PC-3 (cell line): ENCODE measurements around a stretch of chr3.

- RAMPAGE, long total RNA = no peak
Measured at GRCh38 chr3:14404623-14404990, 2.2 kb downstream of the SLC6A6 start.

- RAMPAGE, long total RNA = no peak
Measured at GRCh38 chr3:14413486-14414055, 11.2 kb downstream of the SLC6A6 start.

- RAMPAGE, long total RNA = no peak
Measured at GRCh38 chr3:14436562-14437244, 34.3 kb downstream of the SLC6A6 start.

DNA sequence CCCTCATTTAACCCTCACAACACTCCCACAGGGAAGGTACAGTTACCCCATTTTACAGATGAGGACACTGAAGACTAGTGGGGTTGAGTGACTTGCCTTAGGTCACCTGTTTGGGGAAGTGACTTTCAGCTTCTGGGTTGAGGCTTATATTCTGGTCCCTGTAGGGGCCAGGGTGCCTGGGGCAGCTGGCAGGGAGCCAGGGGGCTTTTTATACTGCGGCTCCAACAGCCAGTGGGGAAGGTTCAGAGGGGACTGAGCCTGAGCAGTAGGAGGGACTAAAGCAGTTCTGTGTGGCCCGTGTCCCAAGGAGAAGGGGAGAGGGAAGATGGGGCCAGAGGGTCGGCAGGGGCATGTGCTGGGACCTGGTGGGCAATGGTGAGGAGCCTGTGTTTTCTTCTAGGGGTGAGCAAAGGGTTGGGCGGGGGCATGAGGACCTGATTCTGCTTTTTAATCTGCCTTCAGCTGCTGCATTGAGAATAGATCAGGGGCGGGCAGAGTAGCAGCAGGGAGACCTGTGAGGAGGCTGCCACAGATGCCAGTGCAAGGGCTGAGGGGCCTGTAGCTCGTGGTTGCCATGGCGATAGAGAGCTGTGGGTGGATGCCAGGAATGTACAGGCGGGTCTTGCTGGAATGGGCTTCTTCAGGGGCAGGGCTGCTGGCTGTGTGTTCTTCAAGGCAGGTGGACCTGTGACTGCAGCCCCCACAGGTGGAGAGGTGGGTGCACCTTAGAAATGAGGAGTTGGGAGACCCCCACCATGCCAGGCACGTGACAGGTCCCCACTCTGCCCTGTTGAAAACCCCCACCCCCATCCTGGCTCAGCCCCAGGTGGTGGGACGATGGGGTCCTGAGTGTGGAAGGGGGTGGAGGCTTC, 38.0 kb downstream of the SLC6A6 start:
- RAMPAGE, long total RNA = no peak

DNA sequence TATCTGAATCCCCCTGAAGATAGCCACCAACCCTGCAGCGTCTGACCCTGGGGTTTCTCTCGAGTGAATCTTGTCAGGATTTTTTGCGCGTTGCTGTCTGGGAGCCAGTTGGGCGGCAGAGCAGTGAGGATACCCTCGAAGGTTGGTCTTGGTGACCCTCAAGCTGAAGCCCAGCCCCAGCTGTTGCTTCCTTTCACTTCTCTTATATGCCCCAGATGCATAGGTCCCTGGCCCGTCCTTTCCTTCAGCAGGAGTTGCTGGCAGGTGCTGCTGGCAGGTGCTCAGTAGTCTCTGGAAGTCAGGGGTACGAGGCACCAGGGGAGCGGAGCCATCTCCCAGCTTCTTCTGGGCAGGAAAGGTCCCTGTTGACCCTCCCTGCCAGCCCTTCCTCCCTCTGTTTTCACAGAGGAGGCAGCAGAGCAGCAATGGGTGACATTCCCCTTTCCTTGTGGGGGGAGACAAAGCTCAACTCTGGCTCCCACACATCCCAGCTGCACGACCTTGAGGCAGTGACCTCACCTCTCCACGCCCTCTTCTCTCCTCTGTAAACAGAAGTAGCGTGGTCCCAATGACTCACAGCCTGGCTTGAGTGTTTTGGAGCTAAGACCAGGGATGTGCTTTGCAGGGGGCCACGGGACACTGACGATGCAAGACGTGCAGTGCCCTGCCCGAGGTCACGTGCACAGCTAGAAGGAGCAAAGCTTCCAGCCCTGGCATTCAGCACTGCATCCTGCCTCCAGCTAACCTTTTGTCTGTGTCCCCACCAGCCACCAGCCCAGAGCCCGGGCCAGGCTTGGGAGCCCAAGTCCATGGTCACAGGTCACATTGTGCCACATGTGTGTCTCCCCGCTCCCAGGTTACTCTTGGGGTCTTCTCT, 49.6 kb downstream of the SLC6A6 start:
- RAMPAGE, long total RNA = no peak

DNA sequence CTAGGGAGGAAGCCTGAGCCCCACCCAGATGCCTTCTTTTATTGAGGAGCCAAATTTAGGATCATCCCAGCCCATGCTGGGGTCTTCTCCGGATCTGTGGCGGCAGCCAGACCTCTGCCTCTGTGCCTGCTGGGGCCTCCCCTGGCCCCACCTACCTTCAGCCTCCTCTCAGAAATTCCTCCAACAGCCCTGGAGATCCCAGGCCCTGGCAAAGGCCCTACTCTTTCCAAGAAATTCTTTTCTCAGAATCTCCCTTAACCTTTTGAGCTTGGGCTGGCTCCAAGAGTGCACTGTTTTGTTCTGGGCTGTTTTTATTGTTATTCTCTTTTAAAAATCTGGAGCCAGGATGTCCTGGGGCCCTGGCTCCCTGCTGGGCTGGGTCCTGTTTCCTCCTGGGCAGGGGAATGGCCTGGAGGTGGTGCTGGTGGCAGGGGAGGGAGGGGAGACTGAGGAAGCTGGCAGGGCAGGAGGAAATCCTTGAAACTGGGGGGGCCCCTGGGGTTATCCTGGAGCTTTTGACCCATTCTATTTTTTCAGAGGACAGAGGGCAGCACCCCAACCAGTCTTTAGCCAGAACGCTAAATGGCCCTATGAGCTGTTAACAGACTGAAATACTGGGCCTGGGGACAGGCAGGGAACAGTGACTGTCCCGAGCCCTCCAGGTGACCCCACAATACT, 57.7 kb downstream of the GRIP2 start:
- RAMPAGE, long total RNA = no peak

DNA sequence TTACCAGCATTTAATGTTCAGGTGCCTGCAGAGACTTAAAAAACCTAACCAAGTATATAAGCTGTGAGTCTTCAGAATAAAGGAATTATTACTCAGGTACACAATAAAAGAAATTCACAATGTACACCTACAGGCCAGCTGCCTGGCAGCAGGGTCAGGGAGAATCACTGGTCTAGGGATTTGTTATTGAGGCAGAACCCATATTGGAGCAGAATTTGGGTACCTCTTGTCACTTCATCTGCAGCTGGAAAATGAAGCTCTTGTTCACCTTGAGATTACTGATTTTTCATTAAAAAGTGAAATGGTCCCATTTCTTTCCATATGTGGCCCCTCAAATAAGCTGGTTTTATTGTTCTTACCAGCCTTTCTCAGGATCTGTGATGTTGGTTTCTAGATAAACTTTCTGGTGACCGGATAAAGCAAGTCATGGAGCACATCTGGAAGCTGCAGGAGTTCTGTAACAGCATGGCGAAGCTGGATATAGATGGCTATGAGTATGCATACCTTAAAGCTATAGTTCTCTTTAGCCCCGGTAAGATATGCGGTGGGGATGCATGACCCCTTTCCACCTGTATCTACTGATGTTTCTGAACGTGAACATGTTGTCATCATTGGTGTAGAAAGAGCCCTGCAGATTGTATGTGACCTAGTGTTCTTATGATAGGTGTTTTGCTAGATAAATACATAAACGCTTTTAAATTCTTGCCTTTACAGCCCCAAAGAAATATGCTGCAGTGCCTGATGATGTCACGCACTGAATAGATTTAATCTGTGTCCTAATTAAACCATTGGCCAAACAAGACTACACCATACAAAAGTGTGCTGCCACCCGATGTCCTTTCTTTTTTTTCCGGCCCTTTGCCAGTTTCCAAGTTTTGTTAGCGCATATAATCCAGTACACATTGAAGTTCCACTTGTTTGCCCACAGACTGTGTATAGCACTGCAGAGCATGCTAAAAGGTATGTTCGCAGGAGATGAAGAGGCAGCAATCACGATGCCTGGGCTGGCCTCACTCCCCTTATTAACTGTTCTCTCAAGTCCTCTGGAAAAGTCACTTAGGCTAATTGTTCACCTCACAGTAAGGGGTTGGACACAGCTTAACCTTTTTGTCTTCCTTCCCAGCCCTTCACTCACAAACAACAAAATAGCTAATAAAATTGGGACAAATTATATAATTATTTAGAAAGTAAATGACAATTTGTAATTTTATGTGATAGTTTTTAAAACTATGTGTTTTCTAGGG, 27.1 kb downstream of the MRPS25 start:
- RAMPAGE, long total RNA = no peak

- RAMPAGE, long total RNA = no peak
Measured at GRCh38 chr3:15077009-15077309, 11.8 kb upstream of the MRPS25 start.

DNA sequence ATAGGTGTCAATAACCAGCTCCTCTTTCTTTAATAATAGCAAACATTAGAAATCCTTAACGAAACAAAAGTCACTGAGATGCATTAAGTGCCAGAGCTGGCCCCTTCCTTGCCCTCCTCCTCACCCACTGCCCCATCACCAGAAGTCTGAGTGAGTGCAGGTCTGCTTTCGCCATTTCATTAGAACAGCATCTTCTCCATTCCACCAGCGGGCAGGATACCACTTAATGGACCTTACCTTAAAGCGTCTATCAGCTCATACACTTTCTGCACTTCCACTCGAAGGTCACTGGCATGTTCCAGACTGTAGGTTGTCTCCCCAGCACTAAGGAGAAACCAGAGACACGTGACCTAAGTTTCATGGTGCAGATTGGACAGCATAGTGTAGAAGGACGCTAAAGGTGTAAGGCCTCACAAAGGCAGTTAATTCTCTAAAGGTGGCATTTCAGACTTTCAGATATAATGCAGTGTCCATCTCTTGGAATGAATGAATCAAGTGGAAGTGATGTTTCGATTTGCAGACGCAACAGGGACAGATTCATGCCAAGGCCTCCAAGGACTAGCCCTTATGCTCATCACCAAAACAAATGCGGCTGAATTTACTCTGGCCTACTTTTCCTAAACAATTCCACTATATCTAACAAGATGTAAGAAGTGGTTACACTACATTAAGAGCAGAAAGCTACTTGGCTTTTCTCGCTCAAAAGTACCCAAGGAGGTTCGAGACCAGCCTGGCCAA, 12.9 kb upstream of the MRPS25 start:
- RAMPAGE, long total RNA = no peak

DNA sequence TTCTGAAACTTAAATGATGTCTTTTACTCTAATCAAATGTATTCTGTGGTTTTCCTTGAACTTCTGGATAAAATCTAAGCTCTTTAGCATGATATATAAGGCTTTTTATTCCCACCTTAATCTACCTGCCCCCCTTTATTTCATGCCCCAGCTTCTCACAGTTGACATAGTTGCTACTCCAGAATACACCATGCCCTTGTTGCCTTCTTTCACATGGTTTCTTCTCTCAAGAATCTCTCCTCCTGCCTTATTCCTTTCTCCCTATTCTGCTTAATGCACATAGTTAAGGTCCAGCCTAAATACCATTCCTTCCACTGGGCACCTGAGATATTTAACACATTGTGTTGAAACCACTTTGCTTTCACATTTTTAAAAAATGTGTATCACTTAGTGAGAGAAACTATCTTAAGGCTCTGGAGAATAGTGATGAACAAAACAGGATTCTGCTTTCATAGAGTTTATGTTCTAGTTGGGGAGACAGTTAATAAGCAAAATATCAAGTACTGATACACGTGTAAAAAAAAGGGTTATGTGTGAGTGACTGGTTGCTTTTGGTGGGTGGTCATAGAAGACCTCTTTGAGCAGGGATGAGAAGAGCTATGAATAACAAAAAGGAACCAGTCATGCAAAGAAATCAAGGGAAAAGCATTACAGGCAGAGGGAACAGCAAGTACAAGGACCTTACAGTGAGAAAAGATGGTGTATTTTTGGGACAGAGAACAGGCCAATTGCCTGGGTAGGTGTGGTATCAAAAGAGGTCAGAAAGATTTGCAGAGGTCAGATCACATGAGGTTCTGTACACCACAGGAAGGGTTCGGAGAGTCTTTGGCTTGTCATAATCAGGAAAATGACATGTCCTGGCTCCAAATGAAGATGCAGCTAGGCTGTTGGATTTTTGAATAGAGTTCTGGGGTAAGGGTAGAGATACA, 36.7 kb downstream of the CAPN7 start:
- RAMPAGE, long total RNA = no peak

GRCh38 chr3:15332986-15333768, 791 bp upstream of the SH3BP5 start:
- RAMPAGE, long total RNA = no peak

GRCh38 chr3:15645872-15646526, 44.5 kb downstream of the BTD start:
- RAMPAGE, long total RNA = no peak

DNA sequence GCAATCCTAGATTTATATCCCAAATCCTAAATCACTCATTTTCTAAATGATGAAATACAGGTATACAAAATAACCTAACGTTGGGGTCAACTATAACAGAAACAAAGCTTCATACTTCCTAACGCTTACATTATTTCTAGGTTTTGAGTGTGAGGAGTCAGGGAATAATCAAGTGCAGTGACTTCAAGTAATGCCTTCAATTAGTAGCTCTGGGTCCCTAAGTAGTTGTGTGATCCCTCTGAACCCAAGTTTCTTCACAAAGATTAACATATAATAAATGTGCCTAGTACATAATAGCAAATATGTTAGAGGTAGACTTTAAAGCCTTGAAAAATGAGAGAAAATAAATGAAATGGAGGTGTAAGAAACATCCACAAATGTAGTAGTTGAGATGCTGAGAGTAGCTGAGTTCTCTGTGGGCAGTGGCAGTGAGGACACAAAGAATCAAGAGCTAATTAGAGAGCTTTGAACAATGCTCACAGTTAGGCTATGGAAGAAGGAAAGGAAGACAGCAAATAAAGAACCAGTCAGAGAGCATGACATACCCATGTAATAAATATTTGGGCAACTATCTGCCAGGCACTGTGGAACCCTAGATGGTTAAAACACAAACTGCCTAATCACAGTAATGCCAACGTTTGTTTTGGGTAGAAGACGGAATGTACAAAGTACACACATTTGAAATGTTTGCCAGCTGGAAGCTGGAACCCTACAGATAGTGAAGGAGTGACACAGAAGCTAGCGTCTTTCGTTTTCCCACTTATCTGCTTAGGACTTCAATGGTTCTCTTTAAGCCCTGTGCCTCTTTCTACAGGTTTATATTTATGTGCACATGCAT, 44.9 kb downstream of the ANKRD28 start:
- RAMPAGE, long total RNA = no peak

DNA sequence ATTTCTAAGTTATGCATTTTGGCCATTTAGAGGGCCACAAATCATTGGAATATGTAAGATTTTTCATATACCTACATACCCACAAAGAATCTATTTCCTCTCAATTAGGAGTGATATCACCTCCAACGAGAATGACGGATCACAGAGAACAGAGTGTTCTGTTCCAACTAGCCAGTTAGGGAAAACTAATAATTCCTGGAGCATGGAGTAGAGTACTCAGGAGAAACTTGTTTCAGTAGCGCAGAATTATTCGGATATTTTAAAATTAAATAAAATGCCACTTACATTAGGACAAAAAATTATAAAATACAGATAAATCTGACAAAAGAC, 15.8 kb downstream of the ANKRD28 start:
- RAMPAGE, long total RNA = no peak

DNA sequence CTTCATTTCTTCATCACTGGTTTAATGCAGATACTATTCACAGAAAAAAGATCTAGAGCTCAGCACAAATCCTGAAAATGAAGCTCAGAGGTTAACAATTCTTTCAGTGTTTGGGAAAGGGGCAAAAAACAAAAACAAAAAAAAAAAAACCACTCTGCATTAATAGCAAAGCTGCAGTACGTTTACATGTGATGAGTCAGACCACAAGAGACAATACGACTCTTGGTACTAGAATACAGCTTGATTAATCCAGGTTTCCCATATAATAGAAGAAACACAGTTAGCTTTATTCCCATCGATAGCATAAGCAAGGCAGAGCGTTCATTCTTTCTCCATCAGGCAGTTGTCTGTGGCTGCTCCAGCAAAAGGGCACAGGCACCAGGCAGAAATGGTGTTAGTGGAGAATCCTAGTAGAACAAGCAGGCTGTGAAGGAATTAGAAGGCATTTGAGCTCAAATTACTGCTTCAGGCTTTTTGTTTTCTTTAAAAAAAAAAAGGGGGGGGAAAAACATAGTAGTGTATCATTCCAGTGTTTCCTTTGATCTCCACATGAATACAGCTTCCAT, 622 bp downstream of the ANKRD28 start:
- RAMPAGE, long total RNA = no peak

GRCh38 chr3:15808996-15809845, 11.4 kb upstream of the ANKRD28 start:
- RAMPAGE, long total RNA = no peak

GRCh38 chr3:15828564-15829222, 30.9 kb upstream of the ANKRD28 start:
- RAMPAGE, long total RNA = no peak

DNA sequence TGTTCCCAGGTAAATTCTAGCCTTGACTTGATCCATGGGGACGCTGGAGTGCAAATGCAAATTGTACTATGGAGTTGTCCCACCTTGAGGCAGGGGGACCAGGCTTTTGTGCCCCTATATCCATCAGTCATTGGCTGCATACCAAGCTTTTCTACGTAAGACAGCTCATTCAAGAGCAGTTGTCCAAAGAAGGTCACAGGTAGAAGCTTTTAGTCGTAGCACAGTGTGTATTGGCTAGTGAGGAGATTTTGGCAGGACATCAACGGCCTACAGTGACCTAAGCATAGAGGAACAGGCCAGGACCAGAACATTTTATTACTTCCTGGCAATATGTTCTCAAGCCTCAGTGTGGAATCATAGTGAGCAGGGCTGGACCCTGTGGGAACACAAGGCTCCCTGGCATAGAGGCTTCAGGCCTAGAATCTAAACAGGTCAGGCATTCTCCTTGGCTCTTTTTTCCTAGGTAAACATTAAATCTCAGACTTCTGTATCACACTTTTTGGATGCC, 105.4 kb upstream of the ANKRD28 start:
- RAMPAGE, long total RNA = no peak

GRCh38 chr3:15903681-15904264, 106.0 kb upstream of the ANKRD28 start:
- RAMPAGE, long total RNA = no peak

GRCh38 chr3:16059737-16060210, 114.7 kb upstream of the GALNT15 start:
- RAMPAGE, long total RNA = no peak